Diencephalon (tissue), 2 donors: ENCODE data around the gene ADCY1.

DNA sequence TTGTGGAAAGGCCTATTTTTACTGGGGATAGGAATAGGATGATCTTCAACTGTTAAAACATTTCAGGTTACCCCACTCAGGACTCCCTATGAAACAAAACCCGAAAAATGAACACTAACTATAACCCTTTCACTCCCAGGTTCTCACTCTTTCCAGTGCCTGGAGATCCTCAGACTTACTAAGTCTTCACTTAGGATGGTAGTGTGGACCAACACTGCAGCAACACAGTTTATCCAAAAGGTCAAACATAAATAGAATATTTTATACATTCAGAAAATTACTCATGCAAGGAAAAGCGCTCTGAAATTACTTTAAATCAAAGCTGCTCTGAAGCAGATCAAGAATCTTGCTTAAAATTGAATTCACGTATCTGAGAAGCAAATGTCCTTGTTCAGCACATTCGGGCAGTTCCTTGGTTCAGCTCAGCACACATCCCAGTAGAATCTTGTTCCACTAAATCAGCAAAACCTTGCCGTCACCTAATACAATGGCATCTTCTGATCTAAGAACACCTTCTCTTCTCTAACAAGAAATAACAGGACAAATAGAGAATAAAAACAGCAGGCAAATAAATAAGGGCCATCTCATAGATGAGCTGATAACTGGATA, 18.1 kb downstream of the H2AZ2 start:
- RAMPAGE, long total RNA, result no peak

- RAMPAGE, long total RNA, result no peak
These were observed 1.1 kb upstream of the H2AZ2 start for GRCh38 chr7:44848938-44849515.

DNA sequence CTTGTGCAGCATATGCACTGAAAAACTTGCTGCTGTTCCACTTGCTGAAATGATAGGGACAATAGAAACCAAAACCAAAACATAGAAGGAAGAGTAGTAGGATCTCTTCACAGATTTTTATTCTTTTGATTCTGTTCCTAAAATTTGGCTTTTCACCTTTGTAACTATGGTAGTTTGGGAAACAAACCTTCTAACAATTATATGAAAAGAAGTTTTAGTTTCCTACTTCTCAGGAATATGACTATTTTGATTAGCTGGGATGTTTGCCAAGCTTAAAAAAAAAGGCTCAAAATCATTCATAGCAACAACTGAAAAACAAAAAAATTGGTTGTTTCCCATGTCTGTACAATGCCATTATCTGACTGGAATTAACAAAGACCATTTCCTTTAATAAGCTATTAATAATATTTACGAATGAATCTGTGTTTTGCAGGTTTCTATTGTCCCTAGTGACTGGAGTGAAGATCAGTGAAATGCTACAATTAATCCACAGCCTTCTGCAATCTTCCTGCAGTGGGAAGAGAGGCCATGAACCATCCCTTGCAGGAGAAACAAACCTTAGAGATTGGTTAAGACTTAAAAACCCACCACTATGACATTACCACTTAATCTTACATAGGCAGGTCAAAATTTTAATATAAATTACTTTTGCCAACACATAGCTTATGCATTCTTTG, 4.2 kb downstream of the PURB start:
- RAMPAGE, long total RNA, result no peak

GRCh38 chr7:44881669-44882158, 3.6 kb downstream of the PURB start:
- RAMPAGE, long total RNA, result no peak

DNA sequence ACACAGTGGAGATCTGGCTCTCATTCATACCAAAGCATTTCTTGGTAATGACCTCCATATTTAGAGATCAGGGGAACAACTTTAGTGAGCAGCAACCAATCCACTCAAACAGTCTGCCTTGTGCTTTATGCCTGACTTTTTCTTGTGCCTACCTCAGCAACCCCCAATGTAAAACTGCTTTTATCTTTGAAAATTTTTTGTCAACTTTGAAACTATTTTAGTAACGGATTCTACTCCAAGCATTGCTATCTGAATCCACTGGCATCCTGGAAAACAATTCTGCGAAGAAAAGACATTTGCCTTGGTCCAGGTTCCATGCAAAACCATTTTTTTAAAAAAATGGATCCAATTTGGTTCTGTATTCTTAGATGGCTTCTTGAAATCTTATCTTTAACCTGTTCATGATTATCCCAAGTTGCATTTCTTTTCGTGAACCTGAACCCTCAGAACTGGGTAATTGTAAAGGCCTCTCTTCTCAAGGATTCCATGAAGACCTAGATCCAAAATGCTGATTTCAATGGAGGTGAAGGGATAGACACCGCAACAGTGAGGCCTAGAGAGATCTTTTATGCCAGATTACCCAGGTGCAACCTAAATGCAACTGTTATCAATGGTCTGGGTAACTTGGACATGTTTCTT, 1.8 kb downstream of the PURB start:
- RAMPAGE, long total RNA, result no peak

- RAMPAGE, long total RNA, result no peak
These were observed 11.9 kb downstream of the MYO1G start for GRCh38 chr7:44967067-44967255.

GRCh38 chr7:44990154-44990945, 9.7 kb upstream of the CCM2 start:
- RAMPAGE, long total RNA, result no peak

- RAMPAGE, long total RNA, result no peak
These were observed 27.2 kb downstream of the CCM2 start for GRCh38 chr7:45026848-45027971.

DNA sequence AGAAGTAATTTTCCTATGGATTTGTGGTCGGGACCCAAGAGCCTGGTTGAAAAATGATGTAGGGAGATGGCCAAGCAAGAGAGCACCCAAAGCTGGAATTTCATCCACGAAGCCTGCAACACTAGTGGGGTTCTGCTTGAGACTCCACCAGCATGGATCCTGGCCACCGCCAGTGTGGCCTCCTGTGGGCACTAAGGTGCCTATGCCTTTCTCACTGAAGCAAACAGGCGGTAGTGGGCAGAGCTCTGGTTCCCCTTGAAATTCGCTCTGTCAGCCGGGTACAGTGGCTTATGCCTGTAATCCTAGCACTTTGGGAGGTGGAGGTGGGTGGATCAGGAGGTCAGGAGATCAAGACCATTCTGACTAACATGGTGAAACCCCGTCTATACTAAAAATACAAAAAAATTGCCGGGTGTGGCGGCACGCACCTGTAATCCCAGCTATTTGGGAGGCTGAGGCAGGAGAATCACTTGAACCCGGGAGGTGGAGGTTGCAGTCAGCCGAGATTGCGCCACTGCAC, 28.2 kb downstream of the CCM2 start:
- RAMPAGE, long total RNA, result no peak

GRCh38 chr7:45035930-45036468, 36.0 kb downstream of the CCM2 start:
- RAMPAGE, long total RNA, result no peak

DNA sequence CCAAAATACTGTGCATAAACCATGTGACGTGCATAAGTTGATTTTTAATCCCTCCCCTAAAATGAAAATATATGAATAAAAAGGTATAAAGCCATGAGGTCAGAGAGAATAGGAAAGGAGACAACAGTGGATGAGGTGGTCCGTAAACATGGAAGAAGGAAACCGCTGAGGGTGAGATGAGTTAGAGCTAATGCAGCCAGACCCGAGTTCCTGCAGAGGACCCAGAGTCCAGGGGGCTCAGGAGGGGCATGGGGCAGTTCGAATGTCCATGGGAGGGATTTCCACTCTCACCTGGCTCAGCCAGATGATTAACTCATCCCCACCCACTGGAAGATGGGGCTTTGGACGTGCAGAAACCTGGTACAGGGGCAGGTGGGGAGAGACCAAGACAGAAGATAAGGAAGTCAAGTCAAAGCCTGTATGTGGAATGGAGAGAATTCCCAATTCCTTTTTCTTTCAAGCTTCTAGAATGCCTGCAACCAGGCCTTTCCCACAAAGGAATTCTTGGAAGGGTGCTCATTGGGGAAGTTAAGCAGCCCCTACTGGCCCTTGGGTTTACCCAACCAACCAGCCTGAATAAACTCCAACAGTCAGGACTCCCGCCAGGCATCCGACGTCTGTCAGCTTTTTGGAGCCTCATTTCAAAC, 39.0 kb downstream of the CCM2 start:
- RAMPAGE, long total RNA, result no peak

DNA sequence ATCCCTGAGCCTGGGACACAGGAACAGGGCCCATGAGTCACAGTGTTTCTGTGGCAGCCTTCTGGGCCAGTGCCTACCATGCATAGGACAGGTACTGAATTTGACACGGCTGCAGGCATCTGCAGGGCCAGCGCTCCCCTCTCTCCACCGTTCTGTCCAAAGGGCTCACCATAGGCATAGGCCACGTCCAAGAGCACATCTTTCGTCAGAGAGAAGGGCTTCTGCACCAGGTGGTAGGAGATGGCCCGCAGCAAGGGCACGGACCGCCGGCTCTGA, 7.2 kb downstream of the TBRG4 start:
- RAMPAGE, long total RNA, result no peak

DNA sequence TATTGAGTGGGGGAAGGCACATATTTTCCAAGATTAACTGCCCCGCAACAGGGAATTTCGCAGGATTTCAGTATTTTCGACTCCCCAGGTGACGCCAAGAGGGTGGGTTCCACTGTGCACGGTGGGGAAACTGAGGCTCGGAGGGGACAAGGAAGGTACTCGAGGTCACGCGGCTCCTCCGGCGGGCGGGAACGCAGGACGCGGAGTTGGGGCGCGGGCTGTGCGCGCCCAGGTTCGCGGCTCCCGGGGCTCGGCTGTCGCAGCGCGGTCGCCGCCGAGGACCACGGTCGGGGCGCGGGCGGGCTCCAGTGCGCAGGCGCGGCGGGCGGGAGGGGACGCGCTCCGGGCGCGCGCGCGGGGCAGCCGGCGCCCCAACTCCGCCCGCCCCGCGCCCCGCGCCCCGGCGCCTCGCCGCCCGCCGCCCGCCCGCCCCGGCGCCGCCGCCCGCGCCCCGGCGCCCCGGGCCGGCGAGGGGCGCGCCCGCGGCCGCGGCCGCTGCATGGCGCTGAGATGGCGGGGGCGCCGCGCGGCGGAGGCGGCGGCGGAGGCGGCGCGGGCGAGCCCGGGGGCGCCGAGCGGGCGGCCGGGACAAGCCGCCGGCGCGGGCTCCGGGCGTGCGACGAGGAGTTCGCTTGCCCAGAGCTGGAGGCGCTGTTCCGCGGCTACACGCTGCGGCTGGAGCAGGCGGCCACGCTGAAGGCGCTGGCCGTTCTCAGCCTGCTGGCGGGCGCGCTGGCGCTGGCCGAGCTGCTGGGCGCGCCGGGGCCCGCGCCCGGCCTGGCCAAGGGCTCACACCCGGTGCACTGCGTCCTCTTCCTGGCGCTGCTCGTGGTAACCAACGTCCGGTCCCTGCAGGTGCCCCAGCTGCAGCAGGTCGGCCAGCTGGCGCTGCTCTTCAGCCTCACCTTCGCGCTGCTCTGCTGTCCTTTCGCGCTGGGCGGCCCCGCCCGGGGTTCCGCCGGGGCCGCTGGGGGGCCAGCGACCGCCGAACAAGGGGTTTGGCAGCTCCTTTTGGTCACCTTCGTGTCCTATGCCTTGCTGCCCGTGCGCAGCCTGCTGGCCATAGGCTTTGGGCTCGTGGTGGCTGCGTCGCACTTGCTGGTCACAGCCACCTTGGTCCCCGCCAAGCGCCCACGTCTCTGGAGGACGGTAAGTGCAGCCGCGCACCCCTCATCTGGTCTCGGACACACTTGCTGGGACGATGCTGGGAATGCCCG, at the start of gene ADCY1:
Gene ADCY1, plus strand, starts transcription at position 335 of the 1,217 bp plus-strand sequence.
- RAMPAGE, long total RNA, result no peak

DNA sequence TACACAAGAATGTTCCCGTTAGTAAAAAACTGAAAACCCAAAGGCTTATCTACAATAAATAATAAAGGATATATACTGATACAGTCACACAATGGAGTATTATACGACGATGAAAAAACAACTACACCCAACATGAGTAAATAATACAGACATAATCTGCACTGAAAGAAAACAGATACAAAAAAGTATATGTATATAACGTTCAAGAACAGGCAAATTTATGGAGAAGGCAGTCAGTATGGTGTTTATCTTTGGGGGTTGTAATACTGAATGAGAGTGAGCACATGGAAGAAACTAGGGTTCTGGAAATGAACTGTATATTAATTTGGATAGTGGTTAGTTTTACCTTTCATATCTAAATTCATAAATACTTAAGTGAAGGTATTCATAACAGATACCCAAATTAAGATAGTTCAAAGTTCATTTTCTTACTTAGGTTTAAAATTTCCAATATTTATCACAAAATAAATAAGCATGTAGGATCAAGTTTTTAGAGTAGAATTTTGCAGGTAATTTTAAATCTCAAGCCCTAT, 109.0 kb downstream of the CCDC201 start:
- RAMPAGE, long total RNA, result no peak

DNA sequence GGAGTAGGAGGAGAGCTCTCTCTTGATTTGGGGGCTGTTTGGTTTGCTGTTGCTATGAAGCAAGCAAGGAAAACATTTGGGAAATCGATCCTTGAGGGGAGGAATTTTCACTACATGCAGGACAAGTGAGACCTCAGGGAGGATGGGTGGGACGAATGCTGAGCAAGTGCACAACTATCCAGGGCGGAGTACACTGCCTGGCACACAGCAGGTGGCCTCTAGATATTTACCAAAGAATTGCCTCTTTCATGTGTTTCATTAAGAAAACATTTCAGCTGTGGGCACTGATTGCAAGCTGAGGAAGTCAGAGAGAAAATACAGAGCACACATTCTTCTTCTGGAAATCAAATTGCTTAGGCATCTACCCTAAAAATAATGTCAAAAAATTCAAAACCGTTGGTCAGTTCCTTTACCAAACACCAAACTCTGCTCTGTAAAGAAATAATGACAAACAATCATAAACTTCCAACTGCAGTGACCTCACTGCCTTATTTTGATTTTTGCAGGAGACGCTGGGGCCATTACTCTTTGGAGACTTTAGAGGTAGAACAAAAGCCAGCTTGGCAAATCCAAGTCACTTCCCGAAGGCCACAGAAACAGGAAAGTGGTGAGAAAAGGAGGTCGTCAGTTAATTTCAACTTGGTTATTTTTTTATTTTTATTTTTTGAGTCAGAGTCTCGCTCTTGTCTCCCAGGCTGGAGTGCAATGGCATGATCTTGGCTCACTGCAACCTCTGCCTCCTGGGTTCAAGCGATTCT, 2.6 kb upstream of the IGFBP1 start:
- RAMPAGE, long total RNA, result no peak

- RAMPAGE, long total RNA, result no peak
These were observed 577 bp downstream of the IGFBP1 start for GRCh38 chr7:45888846-45889284.

GRCh38 chr7:45892504-45893114, 4.3 kb downstream of the IGFBP1 start:
- RAMPAGE, long total RNA, result no peak

GRCh38 chr7:46153890-46154496, 232.9 kb upstream of the IGFBP3 start:
- RAMPAGE, long total RNA, result no peak

- RAMPAGE, long total RNA, result no peak
These were observed 534.9 kb downstream of the TNS3 start for GRCh38 chr7:47046981-47047425.

DNA sequence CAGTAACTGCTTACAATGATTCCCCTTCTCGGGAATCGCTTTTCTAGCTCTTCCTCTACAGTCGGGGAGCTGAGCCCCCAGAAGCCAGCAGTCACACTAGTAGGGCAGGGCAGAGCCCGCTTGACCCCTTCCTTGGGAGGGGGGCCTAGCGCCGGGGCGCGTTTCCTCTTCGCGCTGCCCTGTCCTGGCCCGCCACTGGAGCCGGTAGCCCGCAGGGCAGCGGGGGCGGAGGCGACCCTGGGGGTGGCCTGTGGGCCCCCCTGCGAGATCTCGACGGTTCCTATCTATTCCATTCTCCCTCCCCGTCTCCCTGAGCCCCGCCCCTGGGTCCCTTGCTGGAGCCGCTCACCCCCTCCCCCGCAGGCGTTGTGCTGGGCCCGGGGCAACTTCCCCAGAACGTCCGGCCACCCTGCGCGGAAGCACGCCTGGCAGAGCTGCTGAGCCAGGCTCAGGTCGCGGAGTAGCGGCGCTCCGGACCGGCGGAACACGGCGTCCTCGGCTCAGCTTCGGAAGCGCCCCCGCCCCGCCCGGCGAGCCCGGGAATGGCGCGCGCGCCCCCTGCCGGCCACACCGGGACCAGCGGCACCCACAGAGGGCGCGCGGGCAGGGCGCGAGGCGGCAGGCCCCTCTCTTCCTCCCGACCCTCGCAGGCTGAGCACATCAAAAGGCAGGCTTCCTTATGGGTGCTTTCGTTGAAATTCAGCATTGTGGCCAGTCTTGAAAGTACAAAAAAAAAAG, 327.7 kb downstream of the TNS3 start:
- RAMPAGE, long total RNA, result no peak